Placental epithelial cell (primary cell): Measurements from ENCODE around the gene UPK2.

GRCh38 chr11:118913269-118914133, 12.2 kb downstream of the BCL9L start:
- CAGE, long polyA plus RNA: no peak

DNA sequence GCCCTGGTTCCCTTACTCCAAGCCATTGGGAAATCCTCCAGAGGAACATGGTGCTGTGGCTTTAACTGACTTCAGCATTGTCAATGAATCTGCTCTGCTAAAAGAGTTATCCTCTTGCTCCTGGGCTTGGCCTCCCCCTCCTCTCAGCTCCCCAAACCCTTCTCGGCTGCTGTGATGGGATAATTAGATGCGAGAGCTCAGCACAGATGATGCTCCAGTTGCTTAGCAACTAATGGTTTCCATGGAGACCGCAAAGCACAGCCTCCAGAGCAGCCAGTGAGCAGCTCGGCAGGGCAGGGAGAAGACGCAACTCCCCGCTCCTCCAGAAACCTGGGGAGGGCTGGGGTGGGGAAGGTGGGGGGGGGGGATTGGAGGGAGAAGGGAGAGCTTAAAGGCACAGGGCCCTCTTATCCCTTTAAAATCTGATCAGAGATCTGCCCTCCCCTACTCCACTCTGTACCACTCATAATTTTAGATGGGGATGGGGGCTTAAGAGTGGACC, 2.8 kb upstream of the UPK2 start:
- CAGE, long polyA plus RNA: no peak

GRCh38 chr11:118956066-118956554, at the start of gene UPK2:
Gene UPK2 (plus strand): TSS chr11:118956298.
- CAGE, long polyA plus RNA: no peak

DNA sequence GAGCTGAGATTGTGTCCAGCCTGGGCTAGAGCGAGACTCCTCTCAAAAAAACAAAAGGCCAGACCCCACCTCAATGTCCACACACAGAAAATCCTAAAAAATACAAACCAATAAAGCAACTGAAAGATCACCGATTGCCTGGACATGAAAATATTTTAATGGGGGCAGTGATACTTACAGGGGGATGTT, 3.7 kb downstream of the RPS25 start:
- CAGE, long polyA plus RNA: no peak

GRCh38 chr11:119073075-119073615, 5.5 kb downstream of the VPS11 start:
- CAGE, long polyA plus RNA: no peak

- CAGE, long polyA plus RNA: no peak
Measured at GRCh38 chr11:119093376-119093878, 1.8 kb downstream of the H2AX start.

DNA sequence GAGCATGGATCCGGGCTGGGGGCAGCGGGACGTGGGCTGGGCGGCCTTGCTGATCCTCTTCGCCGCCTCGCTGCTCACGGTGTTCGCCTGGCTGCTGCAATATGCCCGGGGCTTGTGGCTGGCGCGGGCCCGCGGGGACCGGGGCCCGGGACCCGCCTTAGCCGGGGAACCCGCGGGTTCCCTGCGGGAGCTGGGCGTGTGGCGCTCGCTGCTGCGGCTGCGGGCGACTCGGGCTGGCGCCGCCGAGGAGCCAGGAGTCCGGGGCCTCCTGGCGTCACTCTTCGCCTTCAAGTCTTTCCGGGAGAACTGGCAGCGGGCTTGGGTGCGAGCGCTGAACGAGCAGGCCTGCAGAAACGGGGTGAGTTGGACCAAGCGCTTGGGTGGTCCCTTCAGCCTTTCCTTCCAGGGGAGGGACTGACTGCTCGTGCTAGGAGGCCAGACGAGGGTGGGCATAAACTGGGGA, 625 bp downstream of the C2CD2L start:
- CAGE, long polyA plus RNA: no peak

DNA sequence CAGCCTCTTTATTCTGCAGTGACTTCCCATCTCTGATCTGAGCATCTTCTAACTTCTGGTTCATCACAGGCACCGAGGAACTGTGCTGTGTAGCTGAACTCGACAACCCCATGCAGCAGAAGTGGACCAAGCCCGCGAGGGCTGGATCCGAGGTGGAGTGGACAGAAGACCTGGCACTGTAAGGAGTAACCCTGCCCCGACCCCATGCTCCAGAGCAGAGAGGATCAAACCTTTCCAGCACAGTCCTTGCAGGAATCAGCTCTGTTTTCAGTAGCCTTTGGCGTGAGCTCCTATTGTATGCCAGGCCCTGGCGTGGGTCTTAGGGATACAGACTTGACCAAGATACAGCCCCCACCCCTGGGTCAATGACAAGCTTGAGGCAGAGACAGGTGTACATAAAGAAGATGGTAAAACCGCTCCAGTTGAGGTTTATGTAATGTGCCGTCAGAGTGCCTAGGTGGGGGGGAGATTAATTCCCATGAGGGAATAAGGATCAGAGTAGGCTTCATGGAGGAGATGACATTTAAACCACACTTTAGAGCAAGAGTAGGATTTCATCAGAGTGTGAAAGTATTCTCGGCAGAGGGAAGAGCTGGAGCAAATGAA, 4.4 kb downstream of the C2CD2L start:
- CAGE, long polyA plus RNA: no peak

DNA sequence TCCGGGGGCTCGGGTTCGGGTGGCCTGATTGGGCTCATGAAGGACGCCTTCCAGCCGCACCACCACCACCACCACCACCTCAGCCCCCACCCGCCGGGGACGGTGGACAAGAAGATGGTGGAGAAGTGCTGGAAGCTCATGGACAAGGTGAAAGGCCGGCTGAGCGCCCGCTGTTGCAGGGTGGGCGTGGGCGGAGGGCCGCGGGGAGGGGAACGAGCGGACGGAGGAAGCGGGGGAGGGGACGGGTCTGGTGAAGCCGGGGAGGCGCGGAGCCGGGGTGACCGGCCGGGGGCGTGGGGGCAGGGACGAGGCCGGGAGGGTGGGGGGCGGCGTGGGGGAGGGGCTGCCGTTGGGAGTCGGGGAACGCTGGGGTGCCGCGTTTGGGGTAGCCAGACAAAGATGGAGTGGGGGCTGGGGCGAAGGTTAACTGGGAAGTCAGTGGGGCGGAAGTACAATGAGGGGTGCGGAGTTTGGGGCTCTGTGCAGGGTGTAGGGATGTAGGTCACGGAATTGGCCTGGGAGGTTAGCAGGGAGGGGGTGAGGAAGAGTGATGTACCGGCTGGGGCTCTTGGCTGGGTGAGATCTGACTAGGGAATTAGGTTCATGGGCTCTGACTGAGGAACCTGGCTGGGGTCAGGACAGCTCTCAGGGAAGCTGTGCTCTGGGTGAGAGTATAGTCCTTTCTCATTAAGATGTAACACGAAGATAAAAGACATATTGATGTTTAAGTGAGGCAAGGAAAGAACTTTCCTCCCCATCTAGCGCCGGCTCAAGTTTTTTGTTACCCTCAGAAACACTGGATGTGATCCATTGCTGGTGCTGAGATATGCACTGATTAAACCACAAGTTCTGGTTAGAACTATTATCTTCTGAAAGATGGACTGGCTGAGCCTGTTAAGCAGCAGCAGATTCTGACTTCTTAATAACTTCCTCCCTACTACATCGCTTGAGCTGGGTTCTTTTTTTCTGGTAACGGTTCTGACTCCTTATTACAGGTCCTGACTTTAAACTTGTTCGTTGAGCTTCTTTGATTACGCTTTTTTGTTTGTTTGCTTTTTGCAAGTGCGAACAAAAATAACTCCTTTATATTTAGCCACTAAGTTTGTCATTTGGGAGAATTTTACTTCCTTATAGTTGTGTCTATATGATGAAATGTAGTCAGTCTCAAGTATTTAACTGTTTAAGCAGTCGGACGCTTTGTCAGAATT, 731 bp downstream of the CBL start:
- CAGE, long polyA plus RNA: no peak

DNA sequence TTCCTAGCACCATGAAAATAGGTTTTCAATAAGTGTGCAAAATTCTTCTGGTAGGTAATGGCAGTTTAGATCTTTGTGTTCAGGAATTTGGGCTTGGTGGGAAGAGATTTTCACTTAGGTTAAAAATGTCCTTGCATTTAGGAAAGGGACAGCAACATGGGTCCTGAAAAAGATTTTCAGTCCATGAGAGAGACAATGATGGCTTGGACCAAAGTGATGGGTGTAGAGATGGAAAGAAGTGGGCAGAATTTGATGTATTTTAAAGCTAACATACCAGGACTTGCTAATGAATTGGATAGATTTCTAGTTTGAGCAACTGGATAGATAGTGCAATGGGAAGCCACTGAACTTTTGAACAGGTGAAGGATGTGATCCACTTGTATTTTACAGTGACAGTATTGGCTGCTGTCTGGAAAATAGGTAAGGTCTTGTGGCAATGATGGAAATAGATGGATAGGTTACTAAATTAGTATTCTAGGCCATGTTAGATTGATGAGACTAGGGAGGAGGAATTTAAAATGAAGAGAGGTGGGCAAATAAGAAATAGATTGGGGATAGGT, 35.6 kb downstream of the CBL start:
- CAGE, long polyA plus RNA: no peak

- CAGE, long polyA plus RNA: no peak
Measured at GRCh38 chr11:119310626-119311690, 6.0 kb downstream of the MCAM start.

DNA sequence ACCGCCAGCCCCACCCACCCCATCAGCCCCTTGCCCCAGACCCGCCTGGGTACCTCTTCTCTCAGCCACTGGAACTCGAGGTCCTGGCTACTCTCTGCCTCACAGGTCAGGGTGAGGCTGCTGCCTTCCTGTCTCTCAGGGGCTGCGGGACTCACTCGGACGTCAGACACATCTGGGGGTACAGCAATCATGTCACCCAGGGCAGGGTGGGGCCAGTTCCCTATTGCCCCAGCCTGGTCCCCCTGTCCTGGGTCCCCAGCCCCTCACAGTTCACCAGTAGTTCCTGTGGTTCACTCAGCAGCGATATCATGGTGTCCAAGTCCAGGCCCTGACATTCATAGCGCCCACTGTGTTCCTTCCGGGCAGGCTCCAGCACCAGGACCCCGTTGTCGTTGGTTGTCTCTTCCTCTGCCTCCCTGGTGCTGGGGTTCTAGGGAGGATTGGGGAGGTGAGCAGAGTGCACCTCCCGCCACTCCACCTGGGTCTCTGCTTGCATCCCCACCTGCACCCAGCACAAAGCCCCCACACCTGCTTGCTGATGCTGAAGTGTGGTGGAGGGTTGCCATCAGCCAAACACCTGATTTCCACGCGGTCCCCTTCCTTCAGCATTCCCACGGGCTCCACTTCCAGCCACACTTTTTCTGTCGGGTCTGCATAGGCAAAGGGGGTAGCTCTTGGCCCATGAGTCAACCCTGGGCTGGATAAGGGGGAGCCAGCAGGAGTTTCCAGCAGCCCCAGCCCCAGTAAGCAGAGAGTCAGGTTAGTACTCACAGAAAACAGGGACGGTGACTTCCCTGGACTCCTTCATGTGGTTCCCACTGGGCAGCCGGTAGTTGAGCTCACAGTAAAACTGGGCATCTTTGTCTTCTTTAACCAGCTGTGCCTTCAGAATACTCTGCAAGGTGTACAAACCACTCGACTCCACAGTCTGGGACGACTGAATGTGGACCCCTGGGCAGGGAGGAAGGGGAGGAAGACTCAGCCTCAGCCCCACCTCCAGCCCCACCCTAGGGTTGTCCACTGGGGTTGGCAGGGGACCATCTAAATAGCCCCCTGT, 4.6 kb downstream of the MCAM start:
- CAGE, long polyA plus RNA: no peak

GRCh38 chr11:119357160-119357410, 10.6 kb upstream of the MFRP start:
- CAGE, long polyA plus RNA: no peak

GRCh38 chr11:119374064-119374717, 7.3 kb downstream of the USP2 start:
- CAGE, long polyA plus RNA: no peak

DNA sequence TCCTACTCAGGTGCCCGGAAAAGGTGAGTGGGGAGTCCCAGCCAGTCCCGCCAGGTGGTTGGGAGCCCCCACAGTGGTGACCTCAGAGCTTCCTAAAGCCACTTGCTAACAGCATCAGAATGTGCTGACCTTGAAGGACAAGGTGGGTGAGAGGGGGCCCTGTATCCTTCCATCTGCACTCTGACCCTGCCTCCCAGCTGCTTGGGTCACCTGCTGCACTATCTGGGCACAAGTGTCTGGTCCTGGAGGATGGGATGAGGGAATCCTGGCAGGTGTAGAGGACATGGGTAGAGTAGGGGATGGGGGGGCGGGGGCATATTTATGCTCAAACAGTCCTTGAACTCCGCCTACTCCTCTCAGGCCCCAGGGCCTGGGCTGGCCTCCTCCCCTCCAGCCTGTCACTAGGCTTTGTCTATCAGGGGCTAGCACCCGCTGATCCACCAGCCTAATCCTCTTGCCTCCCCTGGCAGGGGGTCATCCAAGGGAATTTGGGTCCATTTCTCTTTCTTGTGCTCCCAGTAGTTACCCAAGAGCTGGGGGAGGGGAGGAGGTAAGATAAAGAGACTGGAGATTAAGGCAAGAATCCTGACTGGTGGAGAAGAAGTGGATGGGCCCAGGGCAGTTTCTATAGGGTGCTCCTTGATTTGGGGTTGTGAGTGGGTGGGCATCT, 3.3 kb downstream of the USP2 start:
- CAGE, long polyA plus RNA: no peak

GRCh38 chr11:119663106-119663809, 65.7 kb downstream of the NECTIN1 start:
- CAGE, long polyA plus RNA: no peak

DNA sequence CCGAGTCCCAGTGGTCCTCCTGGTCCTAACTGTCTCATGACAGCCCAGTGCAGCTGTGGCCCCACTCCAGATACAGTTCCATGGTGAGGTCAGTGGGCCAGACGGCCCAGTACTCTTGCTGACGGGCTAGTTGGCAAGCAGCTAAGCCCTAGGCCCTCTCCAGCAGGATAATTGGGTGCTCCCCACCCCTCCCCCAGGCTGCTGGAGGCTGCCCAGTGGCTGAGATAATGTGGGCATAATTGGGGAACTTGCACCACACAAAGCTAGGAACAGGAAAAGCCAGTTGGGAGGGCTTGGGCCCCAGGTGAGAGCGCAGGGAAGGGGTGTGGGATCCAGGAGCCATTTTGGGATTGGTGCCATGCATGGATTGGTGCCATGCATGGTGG, 48.0 kb downstream of the NECTIN1 start:
- CAGE, long polyA plus RNA: no peak

GRCh38 chr11:119701660-119702236, 27.3 kb downstream of the NECTIN1 start:
- CAGE, long polyA plus RNA: no peak

DNA sequence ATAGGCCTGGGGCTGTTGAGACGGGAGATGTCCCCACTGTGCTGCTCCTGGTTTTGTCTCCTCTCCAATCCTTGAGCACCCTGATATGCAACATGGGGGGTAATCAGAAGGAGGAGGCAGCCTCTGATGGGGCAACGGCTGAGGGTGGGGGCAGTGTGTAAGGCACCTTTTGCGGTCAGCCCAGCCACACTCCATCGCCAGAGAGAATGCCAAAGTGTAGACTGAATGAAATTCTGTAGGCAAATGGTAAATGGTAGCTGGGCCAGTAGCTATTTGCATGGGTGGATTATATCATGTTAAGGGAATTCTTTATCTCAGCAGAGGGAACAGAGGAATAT, 26.6 kb downstream of the TRIM29 start:
- CAGE, long polyA plus RNA: no peak

- CAGE, long polyA plus RNA: no peak
Measured at GRCh38 chr11:120221542-120222240, 10.9 kb downstream of the OAF start.